Tibial nerve (tissue), 3 donors: ENCODE measurements around the genes C3orf38 and NSUN3.

- PRO-cap, result no peak
- RAMPAGE, long total RNA, 3 experiments, result no peak in any of the 3 experiments
Observed at GRCh38 chr3:80993415-80994033, 767.9 kb downstream of the GBE1 start.

GRCh38 chr3:81758646-81759223 is 2.7 kb downstream of the GBE1 start:
- PRO-cap, result no peak
- RAMPAGE, long total RNA, 3 experiments, result no peak in any of the 3 experiments

- PRO-cap, result no peak
- RAMPAGE, long total RNA, 3 experiments, result no peak in any of the 3 experiments
Observed at GRCh38 chr3:84548516-84549048, 410.2 kb upstream of the CADM2 start.

DNA sequence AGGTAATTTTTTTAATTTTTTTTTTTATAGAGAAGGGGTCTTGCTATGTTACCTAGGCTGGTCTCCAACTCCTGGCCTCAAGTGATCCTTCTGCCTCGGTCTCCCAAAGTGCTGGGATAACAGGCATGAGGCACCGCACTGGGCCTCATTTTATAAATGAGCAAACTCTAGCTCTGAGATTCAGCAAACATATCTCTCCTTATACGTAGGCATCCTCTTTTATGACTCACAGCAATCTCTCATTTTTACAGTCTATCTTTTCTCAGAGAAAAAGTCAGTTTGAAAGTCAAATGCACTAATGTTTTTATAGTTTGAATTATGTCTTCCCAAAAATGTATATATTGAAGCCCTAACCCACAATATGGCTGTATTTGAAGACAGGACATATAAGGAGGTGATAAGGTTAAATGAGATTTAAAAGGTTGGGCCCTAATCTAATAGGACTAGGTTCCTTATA is 1.2 kb upstream of the VGLL3 start:
- PRO-cap, result no peak
- RAMPAGE, long total RNA, 3 experiments, result no peak in any of the 3 experiments

DNA sequence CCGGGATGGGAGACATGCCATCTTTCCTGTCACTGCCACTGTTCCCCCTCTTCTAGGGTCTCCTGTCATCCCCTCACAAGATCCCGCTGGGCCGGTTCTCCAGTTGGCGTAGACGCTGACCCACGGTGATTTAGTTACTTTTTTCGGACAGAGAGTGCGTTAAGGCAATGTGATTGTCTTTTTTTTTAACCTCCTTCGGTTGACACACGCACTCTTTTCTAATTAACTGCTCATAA is 804 bp downstream of the ZNF654 start:
- PRO-cap, result no peak
- RAMPAGE, long total RNA, 3 experiments, result no peak in any of the 3 experiments

- PRO-cap, result unidirectional peak, plus-strand start at chr3:88149667; unidirectional peak, plus-strand start at chr3:88149731; bidirectional peak, plus-strand start at chr3:88149987, minus-strand start at chr3:88149864
- RAMPAGE, long total RNA, 3 experiments, result start-site peak on the plus strand in 2 of 3 experiments, at chr3:88149893-88149993 at its widest, 20 to 152 reads per replicate
Observed at GRCh38 chr3:88149485-88150450, at the start of gene C3orf38. C3orf38 (plus strand) TSS chr3:88149959.

- PRO-cap, result no peak
- RAMPAGE, long total RNA, 3 experiments, result no peak in any of the 3 experiments
Observed at GRCh38 chr3:89351498-89351830, 244.0 kb downstream of the EPHA3 start.

GRCh38 chr3:89699138-89699695 is 591.8 kb downstream of the EPHA3 start:
- PRO-cap, result no peak
- RAMPAGE, long total RNA, 3 experiments, result no peak in any of the 3 experiments

- PRO-cap, result no peak
- RAMPAGE, long total RNA, 3 experiments, result no peak in any of the 3 experiments
Observed at GRCh38 chr3:94036415-94036956, 8.1 kb upstream of the STX19 start.

- PRO-cap, result bidirectional peak, plus-strand start at chr3:94063011, minus-strand start at chr3:94062896
- RAMPAGE, long total RNA, 3 experiments, result start-site peak on the plus strand in 3 of 3 experiments, at chr3:94062990-94063080 at its widest, 22 to 31 reads per replicate; start-site peak on the minus strand in 2 of 3 experiments, at chr3:94062899-94062992 at its widest, 23 to 29 reads per replicate
Observed at GRCh38 chr3:94062586-94063647, at the start of gene NSUN3. NSUN3 (plus strand) TSS chr3:94063061.

DNA sequence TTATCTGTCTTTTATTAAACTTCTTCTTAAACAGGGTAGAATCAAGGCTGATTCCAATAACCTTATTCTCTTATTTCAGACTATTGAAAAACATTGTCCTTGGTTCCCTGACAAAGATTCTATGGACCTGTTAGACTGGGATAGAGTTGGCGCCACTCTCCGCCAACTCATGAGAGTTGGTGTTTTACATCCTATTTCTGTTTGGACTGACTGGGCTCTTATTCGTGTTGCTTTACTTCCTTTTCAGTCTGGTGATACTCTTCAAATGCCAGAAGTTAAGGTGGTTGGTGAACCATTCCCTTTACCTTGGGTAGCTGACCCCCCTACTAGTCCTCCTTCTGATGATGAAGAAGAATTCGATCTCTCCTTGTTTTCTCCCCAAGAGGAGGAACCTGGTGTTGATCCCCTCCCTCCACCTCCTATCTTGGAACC is 585.4 kb downstream of the NSUN3 start:
- PRO-cap, result no peak
- RAMPAGE, long total RNA, 3 experiments, result no peak in any of the 3 experiments

DNA sequence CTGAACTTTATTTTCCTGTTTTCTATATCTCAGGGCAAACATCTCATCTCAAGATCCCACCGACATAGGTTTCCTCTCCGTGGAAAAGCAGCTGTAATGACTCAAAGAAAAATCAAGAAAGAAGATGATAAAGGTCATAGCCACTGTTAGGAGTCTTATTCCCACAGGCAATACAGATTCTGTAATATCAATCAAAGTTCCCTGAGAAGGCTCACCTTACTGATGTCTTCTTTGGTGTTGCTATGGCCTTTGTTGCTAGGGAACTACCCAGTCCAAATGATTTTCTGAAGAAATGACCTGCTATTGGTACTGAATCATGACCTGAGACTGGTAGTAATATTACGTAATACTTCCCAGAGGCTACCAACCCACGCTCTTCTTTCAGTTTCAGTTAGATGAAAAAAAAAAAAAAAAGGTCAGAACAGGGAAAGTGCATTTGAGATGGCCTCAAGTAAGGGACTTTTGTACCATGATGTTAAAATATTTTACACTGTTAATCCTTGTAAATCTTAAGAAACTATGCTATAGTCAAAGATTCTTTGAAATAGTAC is 1092.5 kb upstream of the EPHA6 start:
- PRO-cap, result no peak
- RAMPAGE, long total RNA, 3 experiments, result no peak in any of the 3 experiments

DNA sequence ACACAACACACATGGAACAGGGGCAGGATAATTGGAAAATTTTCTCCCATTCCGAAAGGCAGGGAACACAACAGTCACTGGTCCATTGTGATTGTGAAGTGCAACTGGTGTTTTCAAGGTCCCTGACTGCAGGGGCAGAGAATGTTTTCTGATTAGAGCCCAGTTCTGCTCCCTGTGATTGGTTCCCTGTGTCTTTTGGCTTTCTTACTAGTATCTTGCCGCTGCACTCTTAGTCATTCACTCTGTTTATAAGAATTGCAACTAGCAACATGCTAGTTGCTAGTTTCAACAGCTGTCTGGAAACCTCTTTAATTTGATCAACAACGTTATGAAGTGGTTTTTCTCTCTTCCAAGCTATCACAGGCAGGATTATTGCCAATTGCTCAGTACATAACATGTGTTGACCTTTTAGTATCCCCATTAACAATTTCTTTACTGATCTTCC is 177.5 kb downstream of the EPHA6 start:
- PRO-cap, result no peak
- RAMPAGE, long total RNA, 3 experiments, result no peak in any of the 3 experiments

DNA sequence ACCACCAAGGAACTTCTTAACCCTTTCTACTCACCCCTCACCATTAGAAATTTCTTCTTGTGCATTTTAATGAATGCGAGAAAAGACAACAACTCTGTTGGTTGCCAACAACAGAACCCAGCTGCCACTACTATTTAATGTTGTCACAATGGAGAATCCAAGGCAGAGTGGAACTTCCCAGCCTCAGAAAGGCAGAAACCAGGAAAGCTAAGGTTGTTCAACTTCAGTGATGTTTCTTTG is 325.2 kb upstream of the ARL6 start:
- PRO-cap, result no peak
- RAMPAGE, long total RNA, 3 experiments, result no peak in any of the 3 experiments

DNA sequence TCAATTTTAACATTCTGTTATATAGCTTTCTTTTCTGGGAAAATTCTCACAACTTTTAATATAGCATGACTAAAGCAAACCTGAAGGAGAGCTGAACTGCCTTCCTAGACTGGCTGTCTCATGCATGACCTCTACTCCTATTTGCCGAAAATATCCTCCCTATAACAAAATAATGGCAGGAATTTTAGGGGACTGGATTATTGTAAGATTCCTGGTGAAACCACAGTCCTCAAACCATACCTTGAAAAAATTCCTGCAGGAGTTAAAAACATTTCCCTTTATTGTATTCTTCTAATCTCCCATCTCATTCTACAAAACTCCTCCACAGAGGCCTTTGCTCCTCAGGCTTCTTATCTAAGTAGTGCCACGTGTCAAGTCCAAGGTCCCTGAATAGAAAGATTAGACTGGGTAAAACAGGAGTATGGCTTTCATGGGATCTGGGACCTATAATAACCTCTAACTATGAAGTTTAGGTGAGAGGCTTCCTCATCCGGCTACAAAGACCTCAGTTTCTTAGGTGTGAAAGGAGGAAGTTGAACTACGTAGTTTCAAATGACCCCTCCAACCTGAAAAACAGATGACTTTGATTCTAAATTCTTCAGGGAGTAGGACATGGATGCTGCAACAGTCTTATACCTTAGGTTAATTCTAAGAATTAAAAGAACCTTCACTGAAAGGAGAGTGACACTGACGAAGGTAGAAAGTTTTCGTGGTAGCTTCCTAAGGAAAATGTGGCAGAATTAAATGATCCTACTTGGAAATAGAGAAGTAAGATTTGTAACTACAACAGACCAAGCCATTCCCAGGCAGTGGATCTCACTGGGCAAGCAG is 20.0 kb downstream of the GPR15 start:
- PRO-cap, result no peak
- RAMPAGE, long total RNA, 3 experiments, result no peak in any of the 3 experiments

DNA sequence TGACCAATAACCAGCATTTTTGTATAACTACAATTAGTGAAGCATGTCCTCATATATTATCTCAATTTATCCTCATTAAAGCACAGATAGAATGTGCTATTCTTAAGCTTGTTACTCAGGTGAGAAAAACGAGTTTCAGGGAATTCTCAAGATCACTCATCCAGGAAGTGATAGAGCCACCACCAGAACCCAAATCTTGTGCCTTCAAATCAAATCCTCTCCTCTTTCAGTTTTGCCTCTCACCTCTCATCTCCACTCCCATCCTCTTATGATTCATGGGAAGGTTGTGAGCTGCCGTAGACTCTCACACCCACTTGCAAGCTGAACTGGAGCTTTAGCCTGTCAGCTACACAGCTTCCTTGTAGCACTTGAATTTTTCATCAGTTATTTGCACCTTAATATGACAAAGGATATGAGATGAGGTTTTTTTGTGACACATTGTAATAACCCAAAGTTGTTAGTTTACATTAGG is 25.5 kb downstream of the GPR15 start:
- PRO-cap, result no peak
- RAMPAGE, long total RNA, 3 experiments, result no peak in any of the 3 experiments

DNA sequence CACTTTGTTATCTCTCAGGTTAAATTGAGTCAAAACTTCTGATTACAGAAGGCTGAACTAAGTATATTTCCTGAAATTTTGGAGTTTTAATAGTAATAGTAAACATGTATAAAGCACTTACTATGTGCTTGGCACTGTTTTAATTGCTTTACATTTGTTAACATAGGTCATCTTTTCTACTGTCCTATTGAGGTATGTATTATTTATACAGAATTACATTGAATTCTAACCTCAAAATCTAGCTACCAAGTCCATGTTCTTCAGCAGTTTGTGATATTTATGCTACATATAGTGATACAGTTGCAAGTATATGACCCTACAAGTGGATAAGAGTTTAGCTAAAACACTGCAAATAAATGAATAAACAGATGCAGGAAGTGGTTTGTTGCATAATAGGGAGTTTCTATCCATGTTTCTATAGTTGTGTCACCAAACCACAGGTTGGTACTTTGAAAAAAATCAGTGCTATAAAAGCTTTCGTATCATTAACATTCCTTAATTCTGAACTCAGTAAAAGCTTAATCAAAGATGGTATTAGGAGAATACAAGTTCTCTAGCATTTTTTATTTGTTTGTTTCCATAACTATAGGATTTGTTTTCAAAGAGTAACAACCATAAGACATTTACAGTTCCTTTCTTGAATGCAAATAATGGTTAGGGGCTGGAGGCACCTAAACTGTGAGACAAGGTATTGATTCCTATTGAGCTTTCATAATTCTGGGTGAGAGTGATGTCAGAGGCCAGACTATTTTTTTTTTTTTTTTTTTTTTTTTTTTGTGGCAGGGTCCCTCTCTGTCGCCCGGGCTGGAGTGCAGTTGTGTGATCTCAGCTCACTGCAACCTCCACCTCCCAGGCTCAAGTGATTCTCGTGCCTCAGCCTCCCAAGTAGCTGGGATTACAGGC is 29.8 kb downstream of the CPOX start:
- PRO-cap, result no peak
- RAMPAGE, long total RNA, 3 experiments, result no peak in any of the 3 experiments

DNA sequence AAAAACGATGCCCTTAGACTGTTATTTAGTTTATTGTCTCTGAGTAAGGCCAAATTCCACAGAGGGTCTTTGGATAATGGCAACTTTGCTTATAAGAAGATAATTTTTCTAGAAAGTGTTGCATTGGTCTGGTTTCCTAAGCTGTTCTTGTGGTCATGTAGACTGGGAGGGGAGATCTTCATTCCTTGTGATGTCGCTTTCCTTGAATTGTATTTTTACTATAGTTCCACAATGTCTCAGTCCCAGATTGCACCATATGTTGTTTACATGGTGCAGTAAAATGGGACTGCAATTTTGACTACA is 28.9 kb upstream of the ST3GAL6 start:
- PRO-cap, result no peak
- RAMPAGE, long total RNA, 3 experiments, result no peak in any of the 3 experiments

DNA sequence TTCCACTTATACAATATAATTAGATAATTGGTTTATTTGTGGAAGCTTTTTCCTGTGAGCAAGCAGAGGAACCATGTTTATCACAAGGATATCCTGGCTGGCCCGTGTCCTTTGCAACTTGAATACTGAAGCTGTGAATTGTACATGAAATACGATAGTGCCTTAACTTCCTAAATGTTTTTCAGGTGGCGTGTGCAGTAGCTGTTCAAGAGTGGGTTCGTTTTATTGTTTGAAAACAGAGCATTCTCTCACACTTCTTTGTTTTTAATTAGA is 2.7 kb downstream of the ST3GAL6 start:
- PRO-cap, result no peak
- RAMPAGE, long total RNA, 3 experiments, result no peak in any of the 3 experiments

DNA sequence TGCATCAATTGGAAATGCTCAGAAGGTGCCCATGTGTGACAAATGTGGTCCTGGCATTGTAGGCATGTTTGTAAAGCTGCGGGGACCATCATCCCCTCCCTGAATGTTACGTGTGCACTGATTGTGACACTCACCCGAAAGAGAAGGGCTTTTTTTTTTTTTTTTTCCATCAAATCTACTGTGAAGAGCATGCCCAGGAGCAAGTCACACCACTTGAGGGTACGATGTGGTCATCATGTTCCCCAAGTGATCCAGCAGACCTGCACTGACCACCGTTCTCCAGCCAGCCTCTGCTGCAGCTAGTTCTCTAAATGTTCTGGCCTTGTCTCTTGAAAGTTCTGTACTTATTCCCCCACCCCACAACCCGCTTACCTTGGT is 19.8 kb downstream of the ST3GAL6 start:
- PRO-cap, result no peak
- RAMPAGE, long total RNA, 3 experiments, result no peak in any of the 3 experiments